ENCODE data around the gene SNAP47.

GRCh38 chr1:226549533-226550320, 1.2 kb downstream of the STUM start:
- PRO-cap = bidirectional peak, plus-strand start at chr1:226550016, minus-strand start at chr1:226549935
- RAMPAGE, long total RNA = no peak

DNA sequence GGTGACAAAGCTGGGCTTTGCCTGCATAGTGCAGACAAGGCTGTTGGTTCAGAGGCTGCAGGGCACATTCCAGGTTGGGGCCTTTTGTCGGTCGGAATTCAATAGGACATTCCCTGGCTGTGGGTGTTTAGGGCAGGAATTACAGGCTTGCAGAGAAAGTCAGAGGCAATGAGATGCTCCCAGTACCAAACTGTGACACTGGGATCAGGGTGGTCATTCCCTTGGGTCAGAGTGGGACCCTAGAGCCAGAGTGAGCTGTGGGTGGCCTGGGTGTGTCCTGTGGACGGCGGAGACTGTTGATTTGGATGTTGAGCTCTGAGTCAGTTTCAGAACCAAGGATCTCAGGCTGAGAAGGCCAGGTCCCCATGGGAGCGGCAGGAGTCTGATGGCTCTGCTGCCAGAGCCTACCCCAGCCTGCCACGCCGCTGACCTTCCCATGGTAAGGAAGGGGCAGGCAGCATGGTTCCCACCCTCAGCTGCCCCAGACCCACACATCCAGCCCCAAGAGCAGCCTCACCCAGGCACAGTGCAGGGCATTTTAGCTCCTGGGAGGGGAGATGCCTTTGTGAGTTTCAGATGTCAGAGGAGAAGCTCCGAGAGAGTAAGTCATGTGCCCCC, 56.3 kb downstream of the STUM start:
- PRO-cap = bidirectional peak, plus-strand start at position 353 of the sequence, minus-strand start at position 295 of the sequence
- RAMPAGE, long total RNA = no peak

DNA sequence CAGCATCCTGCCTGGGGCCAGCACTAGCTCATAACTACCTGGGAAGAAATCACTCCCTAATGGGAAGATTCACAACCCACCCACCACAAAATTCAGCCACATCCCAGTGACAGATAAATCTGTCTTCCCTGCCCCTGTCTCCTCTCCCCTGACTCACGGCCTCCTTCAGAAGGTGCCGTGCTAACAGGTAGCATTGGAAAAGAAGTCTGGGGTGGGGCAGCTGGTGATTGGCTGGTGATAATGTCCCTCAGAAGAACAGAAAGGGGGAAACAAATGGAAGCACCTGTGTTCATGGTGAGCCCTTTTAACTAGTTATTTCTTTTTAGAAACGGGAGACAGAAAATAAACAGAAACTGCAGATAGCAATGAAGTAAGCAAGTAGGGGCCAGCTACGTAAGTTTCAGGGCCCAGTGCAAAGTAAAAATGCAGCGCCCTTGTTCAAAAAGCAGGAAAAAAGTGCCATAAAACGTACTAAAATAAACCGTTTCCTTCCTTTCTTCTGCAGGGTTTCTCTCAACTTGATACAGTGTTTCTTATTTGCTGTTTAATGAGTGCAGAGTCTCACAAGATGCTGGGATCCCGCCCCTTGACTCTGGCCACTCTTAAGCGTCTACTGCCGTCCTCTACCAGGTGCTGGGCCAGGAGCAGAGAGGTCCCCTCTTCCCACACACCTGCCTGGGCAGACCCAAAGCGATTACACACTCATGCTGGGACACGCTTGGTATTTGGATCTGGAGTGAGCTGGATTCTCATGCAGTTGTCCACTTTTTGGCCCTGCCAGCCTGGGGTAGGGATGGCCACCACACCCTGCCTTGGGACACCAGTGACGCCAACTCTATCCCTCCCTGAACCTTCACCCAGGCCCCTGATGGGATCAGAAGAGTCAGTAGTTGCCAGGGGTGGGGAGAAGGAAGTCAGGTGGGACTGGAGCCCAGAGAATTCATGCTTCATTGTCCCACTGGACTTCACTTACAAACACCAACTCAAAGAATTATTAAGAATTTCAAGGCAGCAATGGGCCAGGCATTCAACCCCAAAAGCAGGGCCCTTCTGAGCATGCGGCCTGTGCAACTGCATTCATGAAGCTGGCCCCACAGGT, 28.8 kb downstream of the ITPKB start:
- PRO-cap = no peak
- RAMPAGE, long total RNA = start-site peak on the minus strand centred at position 705 of the sequence, 118 bp wide, 19 reads

- PRO-cap = no peak
- RAMPAGE, long total RNA = no peak
These were observed 2.0 kb downstream of the PSEN2 start for GRCh38 chr1:226872259-226872996.

DNA sequence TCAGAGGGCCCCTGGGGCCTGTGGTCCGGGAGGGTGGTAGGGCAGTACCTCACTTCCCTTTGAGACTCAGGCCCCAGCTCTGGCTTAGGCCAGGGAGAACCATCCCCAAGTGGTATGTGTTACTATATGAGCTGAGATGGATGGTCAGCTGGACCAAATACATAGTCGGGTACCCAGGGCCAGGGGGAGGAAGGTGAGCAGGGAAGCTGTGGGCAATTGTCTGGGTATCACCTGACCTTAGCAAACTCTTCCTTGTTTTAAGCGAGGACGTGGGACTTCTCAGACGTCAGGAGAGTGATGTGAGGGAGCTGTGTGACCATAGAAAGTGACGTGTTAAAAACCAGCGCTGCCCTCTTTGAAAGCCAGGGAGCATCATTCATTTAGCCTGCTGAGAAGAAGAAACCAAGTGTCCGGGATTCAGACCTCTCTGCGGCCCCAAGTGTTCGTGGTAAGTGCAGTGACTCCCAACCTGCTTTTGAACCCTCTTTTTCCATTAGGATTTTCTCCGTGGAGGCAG, 4.7 kb downstream of the PSEN2 start:
- PRO-cap = no peak
- RAMPAGE, long total RNA = start-site peak on the plus strand centred at position 386 of the sequence, 122 bp wide, 26 reads

- PRO-cap = no peak
- RAMPAGE, long total RNA = no peak
These were observed 46.9 kb downstream of the COQ8A start for GRCh38 chr1:226986795-226987687.

GRCh38 chr1:226993931-226994650, 54.0 kb downstream of the COQ8A start:
- PRO-cap = no peak
- RAMPAGE, long total RNA = no peak

DNA sequence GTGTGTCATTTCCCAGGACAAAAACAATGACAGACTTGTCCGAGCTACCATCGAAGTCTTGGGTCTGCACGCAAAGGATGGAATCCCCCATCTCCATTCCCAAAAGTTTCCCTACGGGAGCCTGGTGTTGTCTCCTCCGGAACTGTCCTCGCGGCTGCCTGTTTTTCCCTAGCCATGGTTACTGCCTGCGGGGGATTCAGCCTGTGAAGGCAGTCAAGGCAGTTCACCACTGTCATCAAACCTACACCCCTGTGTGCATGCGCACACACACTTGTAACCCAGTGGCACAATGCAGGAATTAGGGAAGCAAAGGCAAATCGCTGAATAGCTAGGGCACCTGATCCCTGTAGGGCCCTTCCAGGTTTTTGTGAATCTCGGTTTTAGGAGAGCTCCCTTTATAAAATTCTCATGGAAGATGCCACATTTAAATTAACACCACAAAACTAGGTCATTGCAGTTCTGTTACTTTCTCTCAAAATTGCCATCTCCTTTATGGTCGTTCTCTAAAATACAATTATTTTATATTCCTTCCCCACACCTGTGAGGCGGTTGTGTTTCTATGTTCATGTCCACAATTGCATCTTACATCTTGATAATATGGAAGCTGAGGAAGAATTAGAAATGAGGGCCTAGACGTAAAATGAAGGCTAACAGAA, 934 bp upstream of the CDC42BPA start:
- PRO-cap = unidirectional peak, minus-strand start at position 180 of the sequence
- RAMPAGE, long total RNA = no peak

- PRO-cap = unidirectional peak, plus-strand start at chr1:227559126
- RAMPAGE, long total RNA = no peak
These were observed 4.4 kb upstream of the ZNF678 start for GRCh38 chr1:227558844-227559408.

GRCh38 chr1:227730720-227731934, 4.0 kb downstream of the JMJD4 start:
- PRO-cap = no peak
- RAMPAGE, long total RNA = no peak

GRCh38 chr1:227734954-227735946, at the start of gene SNAP47:
Gene SNAP47, plus strand, starts transcription at chr1:227735435.
- PRO-cap = bidirectional peak, plus-strand start at chr1:227735435, minus-strand start at chr1:227735303
- RAMPAGE, long total RNA = start-site peak on the plus strand at chr1:227735426-227735477, 106 reads

DNA sequence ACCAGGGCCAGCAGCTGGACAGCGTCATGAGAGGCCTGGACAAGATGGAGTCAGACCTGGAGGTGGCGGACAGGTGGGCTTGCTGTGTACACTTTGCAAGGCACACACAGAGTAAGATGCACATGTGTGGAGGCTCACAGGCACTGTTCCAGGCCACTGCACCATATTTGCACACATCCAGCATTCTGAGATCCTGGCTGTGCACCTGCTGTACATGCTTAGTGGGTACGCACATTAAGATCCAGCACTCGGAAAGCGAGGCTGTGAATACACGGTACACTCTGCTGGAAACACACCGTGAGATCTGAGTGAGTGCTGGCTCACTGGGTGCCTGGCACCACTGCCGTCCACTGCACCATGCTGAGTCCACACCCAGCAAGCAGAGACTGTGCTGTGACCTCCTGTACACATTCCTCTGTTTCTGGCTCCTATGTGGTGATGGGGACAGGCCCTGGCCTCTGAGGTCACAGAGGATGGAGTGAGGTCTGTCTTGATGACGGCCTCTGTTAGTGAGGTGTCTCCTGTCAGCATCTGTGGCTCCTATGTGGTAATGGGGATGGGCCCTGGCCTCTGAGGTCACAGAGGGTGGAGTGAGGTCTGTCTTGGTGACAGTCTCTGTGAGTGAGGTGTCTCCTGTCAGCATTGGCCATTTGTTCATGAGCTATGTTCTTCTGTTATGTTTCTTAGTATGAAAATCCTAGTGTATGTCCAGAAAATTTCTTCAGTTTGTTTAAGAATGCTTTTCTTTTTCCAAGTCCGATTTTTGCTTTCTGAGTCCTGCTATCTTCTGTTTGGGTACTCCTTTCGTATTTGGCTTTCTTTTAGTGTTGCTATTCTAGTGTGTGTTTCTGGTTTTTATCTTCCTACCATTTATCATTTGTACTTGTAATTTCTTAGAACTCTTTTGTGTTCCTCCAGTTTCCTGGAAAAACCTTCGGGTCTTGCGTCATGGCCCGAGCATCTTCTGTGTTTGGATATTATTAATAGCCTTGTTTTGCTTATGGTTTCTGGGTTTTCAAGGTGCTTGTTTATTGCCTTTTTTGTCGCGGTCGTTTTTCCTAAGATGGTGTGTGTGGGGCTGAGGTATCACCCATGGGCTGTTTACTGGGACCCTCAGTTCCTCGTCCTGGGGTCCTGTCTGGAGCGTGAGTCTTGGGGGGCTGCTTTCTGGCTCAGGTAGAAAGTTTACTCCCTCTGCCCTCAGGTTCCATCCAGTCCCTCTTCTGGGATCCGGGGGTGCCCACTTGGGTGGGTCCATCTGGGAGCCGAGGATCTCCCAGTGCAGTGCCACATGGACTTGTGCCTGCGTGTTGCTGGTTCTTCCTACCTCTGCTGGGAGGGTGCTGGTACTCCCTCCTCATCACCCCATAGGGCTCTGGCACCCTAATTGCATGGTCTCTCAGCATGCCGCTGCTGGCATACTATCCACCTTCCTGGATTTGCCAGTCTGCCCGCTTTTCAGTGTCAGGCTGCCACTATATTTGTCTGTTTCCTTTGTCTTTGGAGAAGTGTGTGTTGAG, 13.5 kb downstream of the SNAP47 start:
- PRO-cap = no peak
- RAMPAGE, long total RNA = no peak

- PRO-cap = no peak
- RAMPAGE, long total RNA = no peak
These were observed 51.8 kb downstream of the WNT9A start for GRCh38 chr1:227895767-227896560.

DNA sequence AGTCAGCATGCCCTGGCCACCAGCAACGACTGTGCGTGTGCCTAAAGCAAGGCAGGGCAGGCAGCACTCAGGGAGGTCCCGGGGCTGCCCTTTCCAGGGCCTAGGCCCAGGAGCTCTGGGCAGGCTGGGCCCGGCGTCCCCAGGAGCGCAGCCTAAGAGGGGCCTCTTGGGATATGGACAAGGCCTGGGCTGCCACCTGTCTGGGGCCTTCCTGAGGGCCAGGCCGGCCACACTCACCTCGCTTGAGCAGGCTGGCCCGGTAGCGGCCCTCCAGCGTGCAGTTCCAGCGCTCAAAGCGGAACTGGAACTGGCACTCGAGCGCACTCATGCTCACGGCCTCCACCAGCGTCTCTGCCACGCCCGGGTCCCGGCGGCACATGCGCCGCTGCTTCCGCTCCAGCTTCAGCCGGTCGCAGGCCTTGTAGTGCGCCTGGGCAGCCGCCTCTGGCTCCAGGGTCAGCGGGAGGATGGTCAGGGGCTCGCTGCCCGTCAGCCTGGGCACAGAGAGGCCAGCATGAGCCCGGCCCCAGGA, 22.6 kb downstream of the WNT9A start:
- PRO-cap = no peak
- RAMPAGE, long total RNA = no peak

- PRO-cap = no peak
- RAMPAGE, long total RNA = no peak
These were observed 10.1 kb downstream of the ARF1 start for GRCh38 chr1:228092500-228093078.

DNA sequence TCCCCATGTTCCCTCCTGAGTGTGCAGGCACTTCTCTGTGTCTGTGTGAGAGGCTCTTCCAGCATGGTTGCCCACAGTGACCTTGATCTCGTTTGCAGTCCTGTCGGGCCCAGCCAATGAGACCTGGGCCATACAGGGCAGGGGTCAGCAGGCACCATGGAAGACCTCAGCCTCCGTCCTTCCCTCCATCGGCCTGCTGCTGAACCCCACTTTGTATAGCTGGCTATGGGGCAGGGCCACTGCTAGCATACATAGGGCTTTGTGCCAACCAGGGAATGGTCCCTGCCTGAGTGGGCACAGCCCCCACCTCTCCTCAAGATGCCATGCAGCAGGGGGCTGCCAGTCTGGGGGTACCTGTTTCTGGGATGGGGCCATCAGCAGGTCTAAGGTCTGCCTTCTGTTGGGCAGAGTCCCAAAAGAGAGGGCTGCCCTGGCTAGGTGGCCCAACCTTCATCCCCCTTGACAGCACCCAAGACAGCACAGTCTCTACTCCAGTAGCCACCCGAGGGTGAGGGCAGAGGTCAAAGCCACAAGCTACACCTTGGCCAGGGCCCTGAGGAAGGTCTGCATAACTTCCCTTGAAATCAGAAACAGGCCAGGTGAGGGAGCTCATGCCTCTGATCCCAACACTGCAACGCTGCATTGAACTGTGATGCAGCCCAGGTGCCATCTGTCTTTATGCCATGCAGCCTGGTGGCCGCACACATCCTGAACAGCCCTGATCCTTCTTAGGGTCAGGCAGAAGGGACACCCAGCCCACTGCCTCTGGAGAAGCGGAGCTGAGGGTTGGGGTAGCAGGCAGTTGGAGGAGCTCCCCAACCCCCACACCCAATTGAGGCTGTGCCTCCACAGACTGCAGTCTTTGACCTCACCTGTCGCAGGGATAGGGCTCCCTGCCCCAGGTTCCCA, 3.5 kb downstream of the C1orf35 start:
- PRO-cap = no peak
- RAMPAGE, long total RNA = no peak

- PRO-cap = no peak
- RAMPAGE, long total RNA = start-site peak on the minus strand at chr1:228102103-228102246, 22 reads; start-site peak on the minus strand at chr1:228102322-228102375, 25 reads
These were observed 1.0 kb downstream of the C1orf35 start for GRCh38 chr1:228101961-228102612.

GRCh38 chr1:228150356-228151089, 793 bp downstream of the GJC2 start:
- PRO-cap = bidirectional peak, plus-strand start at chr1:228150791, minus-strand start at chr1:228150595
- RAMPAGE, long total RNA = no peak

- PRO-cap = unidirectional peak, plus-strand start at chr1:228445949
- RAMPAGE, long total RNA = no peak
These were observed 11.7 kb downstream of the H2AC25 start for GRCh38 chr1:228445649-228446694.

DNA sequence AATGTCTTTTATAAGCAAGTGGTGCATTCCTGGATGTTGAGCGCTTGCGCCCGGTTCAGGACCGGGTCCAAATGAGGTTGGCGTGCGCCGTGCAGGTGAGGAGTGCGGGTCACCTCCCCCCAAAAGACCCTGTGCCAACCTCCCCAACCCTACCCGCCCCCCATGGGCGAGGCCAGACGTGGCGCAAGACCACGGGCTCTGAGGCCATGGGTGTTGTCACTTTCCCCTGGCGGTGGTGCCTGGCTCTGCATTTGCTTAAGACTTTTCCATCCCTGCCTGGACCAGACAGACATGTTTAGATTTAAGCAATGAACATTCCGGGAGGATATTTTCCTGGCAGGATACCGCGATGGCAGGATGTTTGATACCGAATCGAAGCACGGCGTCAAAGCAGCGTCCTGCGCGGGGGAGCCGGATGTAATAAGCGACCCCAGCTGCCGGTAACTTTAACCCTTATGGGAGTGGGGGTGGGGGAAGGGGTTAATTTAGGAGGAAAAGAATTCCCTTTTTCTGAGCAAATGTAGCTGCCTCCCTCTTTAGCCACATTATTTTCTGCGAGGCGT, 1.3 kb downstream of the H2BC26 start:
- PRO-cap = no peak
- RAMPAGE, long total RNA = no peak

Measured in vagina (tissue), 1 donor.